A172 (cell line): ENCODE measurements around a stretch of chr21.

DNA sequence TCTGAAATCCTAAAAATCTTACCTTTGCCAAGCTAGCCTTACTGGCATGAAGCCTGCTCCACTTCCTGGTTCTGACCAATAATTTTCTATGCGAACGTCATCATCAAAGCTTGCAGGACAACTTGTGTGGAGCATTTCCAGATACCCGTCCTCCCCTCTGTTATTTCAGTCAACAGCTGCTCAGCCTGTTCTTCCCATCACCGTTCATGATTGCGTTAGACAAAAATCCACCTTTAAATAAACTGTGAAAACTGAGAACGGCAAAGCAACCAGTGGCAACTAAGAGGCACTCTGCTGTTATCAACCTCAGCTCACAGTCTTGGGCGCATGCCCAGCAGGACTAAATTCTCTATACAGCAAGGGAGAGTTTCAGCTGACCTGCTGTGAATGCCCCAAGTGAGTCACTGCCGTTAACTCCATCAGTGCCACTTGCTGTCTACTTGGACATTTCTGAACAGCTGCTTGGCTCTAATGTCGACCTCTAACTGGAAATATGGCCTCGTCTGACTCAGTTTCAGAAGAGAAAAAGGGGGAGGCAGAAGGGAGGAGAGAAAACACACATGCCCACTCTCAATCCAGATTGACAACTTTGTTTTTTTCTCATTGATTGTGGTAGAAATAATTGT lies 207.5 kb upstream of the RUNX1 start:
- RAMPAGE, long total RNA: no peak

DNA sequence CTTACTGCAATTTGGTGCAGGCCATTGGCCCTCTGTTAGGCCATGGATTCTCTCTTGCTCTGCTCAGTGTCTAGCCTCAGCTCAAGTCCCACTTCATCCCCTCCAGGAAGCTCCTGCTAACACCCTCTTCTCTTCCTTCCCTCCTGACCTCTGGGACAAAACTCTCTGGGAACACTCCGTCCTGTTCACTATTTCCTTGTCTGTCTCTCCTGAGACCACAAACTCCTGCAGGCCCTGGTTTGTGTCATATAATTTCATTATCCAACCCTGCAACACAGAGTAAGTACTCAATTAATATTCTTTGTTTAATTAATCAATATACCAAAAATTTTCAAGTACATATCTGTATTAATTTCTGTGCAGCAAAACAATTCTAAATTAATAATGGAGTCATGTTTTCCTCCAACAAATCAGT lies 245.4 kb downstream of the SETD4 start:
- RAMPAGE, long total RNA: no peak

DNA sequence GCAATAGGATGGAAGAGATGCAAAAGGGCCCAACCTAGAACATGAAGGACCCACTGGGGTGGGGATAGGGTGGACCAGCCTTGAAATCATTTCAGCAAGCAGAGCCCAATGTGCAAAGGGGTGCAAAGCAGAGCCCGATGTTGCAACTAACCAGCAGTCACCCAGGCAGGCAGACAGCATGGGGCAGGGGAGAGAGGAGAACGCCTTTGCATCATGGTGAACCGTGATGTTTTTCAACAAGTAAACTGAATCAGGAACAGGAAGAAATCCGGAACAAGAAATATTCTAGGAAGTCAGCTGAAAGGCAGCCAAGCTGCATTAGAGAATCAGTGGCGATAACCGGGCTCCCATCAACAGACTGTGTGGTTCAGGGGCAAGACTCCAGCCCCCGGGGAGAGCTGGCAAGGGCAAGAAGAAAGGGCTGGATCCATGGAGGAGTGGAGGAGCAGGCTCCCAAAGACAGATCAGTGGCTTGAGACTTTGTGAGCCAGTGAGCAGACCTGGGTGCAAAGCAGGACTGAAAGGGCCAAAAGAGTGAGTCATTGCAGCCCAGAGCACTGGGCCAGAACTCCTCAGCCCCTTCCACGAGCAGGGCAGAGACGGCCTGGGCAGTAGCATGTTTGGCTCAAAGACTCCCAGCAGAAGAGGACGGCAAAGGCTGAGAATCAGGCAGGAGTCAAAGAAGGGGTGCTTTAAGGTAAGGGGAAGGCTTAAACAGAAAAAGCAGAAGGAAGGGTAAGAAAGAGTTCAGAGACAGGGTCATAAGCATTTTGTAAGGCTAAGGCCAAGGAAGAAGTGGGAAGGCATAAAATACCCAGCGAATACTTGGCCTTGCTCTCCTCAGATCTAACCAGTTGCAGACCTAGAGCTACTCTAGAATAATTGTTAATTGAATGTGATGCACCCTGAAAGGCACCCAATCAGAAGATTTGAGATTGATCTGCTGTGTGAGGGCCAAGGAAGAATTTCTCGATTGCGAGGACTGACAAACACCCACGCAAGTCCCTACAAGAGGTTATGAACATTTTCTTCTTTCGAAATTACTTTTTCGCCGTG lies 155.0 kb downstream of the SETD4 start:
- RAMPAGE, long total RNA: no peak

DNA sequence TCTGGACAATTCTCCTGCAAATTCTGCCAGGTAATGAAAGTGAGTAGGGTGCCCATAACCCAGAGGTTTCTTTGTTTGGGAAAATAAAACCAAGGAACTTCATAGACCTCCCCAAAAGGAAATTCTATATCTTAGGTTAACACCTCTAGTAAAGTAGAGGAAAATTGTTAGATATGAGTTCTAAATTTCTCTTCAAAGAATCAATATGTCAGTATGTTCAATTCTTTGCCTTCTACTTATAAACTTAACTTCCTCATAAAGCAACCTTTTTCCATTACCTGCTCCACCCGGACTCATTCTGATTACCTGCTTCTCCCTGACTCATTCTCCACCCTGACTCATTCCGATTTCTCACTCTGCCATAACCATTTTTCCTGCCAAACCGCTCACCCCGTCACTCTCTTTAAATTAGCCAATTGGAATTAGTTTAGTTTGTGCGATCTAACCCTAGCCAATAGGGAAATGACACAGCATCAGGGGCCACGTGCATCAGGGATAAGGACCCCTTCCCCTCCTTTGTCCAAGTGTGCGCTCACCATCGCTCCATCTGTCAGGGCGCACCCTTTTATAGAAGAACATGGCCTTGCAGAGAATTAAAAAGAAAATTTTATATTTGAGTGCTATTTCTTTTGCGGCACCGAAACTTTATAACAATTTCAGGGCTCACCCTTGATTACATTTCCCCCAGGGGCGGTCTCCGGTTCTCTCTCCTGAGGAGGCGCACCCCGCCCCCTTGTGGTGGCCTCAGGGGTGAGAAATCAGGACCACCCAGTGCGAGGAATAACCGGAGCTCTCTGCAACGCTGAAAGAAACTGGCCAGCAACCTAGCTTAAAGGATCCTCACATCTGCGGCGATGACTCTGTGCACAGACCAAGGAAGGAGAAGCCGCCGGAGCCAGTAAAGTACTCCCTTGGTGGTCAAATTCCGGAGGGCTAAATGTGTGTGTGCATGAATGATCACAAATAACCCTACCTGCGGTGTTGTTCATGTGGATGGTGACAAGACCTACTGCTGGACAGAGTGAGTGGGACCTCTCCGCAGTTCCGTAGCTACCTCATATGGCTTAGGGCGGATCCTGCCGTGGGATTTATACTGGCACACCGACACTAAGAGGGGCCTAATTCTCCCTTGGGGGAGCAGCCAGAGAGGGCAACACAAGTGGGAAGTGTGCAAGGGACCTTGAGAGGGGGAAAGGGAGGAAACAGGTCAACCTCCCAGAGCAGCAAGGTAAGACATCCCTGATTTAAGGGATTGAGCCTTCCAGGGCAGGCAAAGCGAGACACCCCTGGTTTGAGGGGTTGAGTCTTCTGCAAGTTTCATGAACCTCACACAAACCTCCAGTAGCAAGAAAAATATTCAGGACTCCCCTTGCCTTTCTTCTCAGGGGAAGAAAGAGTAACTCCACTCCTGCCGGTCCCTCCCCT lies 30.3 kb upstream of the CBR3 start:
- RAMPAGE, long total RNA: no peak

GRCh38 chr21:36188155-36188807 lies 31.7 kb downstream of the DOP1B start:
- RAMPAGE, long total RNA: no peak

DNA sequence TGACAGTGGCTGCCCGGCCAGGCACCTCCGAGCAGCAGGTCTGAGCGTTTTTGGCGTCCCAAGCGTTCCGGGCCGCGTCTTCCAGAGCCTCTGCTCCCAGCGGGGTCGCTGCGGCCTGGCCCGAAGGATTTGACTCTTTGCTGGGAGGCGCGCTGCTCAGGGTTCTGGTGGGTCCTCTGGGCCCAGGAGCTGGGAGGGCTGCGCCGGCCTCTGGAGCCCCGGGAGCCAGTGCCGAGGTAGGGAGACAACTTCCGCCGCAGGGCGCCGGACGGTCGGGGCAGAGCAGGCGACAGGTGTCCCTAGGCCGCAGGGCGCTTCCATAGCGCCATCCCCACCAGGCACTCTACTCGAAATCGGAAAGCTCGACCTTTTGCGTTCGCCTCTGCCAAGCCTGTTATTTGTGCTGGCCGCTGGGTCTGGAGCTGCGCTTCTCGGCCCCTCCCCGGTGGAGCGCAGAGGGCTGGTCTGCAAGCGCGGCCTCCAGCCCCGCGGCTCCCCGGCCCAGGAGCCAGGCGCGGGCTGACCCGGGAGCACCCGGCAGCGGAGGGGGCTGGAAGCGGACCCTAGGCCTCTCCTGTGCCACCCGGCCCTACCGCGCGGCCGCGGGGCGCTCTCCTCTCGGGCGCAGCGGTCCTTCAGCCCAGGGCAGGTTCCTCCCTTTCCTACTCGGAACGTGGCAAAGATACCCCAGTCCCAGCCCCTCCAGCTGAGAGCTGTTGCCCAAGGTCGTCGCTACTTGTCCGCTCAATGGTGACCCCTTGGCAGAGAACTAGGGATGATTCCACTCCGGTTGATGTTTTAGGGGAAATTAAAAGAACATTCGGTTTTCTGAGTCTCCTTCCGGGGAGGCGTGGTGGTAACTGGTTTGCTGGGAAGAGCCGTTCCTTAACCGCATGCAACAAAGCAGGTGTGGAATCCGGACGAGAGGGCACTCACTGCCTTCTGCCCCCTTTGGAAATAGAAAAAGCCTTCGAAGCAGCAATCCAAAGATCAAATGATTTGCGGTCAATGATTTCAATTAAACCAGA lies 2.4 kb downstream of the SIM2 start:
- RAMPAGE, long total RNA: no peak

DNA sequence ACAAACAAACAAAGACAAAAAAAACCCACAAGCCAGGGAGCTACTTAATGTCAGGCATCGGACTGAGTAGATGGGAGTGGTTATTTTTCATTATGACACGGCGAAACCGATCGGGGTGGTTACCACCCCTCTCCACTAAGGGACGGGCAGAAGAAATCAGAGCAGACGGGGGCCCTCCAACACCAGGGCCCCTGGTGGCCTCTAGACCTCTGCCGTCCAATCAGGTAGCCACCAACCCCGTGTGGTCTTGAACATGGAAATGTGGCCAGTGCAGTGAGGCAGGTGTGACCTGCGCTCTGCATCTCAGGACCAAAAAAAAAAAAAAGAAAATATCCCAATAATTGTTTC lies 48.1 kb downstream of the SIM2 start:
- RAMPAGE, long total RNA: no peak

GRCh38 chr21:36754073-36754632 lies 55.2 kb downstream of the SIM2 start:
- RAMPAGE, long total RNA: no peak

DNA sequence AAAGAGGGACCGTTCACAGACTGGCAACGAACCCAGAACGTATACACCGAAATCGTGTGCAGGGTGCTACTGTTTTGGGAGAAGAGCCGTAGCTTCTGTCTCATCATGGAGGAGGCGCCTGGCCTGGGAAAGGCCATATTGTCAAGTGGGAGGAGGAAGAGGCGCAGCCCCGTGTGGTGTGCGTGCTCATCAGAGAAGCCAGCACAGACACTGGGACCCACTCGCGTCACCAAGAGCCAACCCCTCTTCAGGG lies 23.9 kb downstream of the VPS26C start:
- RAMPAGE, long total RNA: no peak

GRCh38 chr21:37257932-37258526 lies 9.1 kb downstream of the VPS26C start:
- RAMPAGE, long total RNA: no peak

DNA sequence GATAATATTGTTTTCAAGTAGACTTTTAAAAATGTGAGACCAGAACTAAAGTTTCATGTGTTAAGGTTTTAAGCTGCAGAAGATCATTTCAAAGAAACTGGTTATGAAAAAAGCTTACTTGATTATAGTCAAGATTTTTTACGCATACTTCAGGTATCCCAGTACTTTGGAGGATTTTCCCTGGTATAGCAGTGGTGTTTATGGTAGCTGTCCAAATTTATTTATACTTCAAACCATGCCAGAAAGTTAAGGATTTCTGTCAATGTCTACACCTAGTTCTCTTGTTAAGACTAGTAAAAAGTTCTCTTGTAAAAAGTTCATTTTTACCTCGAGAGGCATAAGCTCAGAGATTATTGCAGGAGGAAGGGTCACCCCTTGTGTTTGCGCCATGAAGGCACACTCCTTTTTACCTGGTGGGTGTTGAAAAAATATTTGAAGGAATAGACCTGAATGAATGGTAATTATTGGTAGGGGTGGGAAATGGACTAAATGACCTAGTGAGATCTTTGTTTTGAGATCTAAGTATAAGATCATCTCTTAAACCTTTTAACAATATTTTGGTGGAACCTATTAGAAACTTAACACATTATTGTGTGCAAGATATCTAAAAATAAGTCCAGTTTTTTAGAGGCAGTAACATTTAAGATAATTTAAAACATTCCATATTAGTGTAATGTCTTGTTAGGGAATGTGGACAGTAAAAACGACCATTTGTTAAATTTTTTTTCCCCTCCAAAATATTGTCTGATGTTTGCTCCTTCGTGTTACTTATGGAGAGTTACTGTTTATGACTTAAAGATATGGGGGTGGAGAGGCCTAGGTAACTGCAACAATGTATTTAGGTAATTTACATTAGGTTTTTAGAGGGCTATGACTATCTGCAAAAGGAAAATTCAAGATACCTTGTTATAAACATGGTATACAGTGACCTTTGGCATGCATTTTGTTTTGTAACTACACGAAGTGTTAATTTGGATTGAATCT lies 3.0 kb downstream of the DYRK1A start:
- RAMPAGE, long total RNA: no peak

DNA sequence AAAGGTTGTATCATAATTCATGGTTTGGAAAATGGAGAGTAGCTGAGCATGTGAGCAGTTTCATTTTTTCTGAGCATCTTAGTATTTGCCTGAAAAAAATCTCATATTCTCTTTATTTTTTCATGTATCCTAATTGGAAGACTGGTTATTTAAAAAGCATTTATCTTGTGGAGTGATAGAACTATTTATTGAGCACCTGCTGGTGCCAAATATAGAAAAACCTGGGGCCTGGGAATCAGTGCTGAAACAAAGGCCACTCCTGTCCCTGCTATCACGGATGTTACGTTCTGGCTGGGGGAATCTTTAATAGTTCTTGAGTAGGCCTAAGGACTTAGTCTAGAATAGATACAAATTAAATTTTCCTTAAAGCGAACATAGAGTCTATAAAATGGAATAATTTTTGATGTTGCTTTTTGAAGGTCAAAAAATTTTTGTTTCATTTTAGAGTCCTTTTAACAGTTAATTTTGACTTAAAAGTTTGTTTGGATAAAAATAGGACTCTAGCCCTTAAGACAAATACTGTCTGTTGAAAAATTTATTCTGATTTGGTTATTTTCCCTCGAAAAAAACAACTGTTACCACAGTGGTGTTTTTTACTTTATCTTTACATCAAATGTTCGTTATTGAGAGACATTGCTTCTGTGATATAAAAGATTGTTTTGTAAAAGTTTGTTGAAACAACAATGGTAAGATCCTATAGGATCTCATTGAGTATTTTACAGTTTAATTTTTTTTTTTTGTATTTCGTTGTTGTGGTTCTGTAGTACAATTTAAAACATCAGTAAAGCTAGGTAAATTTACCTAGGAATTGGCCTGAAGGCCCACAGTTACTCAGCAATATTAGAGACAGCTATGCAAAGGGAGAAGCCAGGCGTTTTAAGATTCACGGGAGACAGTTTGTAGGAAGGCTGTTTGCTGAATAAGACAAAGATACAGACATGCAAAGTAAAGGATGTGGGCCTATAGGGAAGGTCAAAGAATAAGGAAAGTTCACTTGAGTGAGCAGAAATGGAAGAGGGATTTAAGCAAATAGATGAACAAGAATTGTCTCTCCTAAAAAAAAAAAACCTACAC lies 13.4 kb downstream of the DYRK1A start:
- RAMPAGE, long total RNA: no peak

DNA sequence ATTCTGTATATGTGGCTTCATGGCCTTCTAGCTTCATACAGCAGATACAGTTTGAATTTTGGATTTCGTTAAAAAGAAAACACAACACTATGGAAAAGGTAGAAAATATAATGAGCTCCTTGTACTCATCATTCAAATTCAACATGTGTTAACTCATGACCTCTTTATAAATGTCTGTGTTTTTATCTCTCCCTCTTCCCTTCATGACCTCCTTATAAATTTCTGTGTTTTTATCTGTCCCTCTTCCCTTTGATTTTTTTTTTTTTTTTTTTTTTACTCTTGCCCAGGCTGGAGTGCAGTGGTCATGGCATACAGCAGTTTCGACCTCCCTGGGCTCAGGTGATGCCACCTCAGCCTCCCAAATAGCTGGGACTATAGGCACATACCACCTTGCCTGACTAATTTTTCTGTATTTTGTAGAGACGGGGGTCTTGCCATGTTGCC lies 21.3 kb downstream of the DYRK1A start:
- RAMPAGE, long total RNA: no peak

DNA sequence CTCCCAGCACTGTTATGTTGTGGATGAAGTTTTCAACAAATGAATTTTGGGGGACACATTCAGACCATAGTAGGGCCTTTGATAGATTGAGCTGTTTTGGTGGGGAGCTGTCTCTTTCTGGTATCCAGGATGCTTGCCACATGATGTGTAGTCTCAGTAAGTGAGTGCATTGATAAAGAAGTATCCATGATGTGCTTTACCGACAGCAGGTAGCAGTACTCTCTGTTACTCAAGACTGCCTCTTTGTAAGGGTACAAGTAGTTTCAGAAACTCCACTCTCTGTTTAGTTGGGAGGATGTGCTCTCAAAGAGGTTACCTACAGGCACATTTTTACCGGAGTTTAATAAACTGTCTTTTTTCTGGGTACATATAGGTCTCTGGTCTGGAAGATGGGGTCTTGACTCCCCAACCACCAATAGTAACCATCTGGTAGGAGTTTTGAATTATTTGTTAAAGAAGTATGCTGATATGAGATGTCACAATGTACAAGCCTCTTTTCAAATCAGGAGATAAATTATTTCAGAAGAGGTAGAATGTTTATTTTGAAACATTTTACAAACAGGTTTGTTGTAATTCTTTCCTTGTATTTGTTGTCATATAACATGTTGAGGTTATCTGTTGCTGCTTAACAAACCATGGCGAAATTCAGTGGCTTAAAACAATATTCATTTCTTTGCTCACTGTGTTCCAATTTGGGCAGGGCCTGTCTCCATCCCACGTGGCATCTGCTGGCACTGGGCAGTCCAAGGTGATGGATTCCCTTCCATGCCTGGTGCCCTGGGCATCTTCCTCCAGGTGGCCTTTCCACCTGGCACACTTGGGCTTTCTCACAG lies 26.7 kb downstream of the DYRK1A start:
- RAMPAGE, long total RNA: no peak

- RAMPAGE, long total RNA: no peak
Measured at GRCh38 chr21:37435107-37435654, 68.6 kb downstream of the DYRK1A start.

DNA sequence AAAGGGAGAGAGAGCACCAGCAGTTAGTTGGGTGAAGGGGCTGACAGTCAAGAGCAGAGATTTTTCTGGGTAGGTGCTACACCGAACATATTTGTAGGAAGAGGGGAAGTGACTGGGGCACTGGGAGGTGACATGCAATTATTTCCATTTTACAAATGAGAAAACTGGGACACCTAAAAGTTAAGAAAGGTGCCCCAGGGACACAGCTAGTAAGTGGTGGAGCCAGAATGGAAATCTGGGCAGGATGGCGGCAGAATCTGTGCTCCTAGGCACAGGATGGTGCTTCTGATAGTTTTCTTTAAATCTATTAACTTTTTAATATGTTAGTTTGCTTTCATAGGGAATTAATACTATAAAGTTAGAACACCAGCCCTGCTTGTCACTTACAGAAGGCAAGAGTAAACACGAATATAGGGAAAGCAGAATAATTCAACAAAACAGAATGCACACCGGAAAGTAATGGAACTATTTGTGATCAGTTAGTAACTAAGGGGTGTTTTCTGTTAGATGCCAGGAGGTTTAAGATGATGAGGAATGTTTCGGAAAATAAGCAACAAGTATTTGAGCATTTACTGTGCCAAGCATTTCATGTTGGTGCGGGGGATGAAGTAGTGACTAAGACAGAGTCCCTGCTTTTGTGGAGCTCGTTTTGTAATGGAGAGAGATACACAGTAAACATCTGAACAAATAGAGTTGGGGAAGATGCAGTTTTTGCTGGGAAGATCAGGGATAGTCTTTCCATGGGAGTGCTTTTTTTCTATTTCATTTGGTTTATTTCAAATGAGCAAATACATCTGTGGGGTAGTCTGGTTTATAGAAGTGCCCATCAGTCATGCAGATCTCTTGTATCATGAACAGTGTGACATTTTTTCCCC lies 78.5 kb downstream of the DYRK1A start:
- RAMPAGE, long total RNA: no peak

GRCh38 chr21:37454773-37455681 lies 88.5 kb downstream of the DYRK1A start:
- RAMPAGE, long total RNA: no peak

DNA sequence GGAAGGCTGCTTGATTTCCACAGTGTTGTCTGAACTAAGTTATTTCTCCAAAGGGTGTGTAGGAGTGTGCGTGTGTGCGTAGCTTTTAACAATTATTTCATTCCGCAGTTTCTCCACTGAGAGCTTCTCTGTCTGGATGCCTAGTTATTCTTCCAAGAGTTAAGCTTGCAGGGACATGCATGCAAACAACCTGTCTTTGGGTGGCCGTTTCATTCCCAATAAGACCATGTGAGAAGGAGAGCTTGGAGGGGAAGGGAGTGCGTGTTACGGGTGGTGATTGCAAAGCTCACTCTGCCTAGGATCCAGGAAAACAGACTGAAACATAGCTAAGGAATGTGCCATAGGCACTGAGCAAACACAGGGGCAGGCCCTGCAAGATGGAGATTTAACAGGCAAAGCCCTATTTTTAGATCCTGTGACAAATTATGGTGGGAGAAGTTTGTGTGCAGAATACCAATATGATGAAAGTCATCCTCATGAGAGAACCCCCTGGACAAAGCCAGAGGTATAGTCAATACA lies 269.8 kb downstream of the DYRK1A start:
- RAMPAGE, long total RNA: no peak

GRCh38 chr21:38171508-38171843 lies 85.3 kb upstream of the KCNJ15 start:
- RAMPAGE, long total RNA: no peak

- RAMPAGE, long total RNA: no peak
Measured at GRCh38 chr21:38171844-38172220, 85.0 kb upstream of the KCNJ15 start.